Ureter (tissue), 1 donor: Measurements from ENCODE around the genes FOLR2, ARAP1 and FCHSD2.

DNA sequence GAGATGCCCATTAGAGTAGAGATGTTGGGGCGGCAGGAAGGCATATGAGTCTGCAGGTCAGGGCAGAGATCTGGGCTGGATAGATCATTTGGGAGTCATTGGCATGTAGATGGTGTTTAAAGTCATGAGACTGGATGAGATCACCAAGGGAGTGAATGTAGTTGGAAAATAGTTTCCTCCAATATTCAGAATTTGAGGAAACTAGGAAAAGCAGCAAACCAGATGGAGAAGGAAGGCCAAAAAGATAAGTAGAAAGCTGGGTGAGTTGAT is 2.1 kb upstream of the ANAPC15 start:
- PRO-cap: no peak

- PRO-cap: unidirectional peak, plus-strand start at chr11:72216794
Measured at GRCh38 chr11:72216538-72217002, at the start of gene FOLR2. TSS of gene FOLR2 (plus strand) at chr11:72216794.

DNA sequence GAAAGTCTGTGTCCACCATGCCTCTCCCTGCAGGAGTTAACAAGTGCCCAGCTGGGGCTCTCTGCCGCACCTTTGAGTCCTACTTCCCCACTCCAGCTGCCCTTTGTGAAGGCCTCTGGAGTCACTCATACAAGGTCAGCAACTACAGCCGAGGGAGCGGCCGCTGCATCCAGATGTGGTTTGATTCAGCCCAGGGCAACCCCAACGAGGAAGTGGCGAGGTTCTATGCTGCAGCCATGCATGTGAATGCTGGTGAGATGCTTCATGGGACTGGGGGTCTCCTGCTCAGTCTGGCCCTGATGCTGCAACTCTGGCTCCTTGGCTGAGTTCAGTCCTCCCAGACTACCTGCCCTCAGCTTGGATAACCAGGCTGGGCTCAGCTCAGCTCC is 3.1 kb upstream of the INPPL1 start:
- PRO-cap: no peak

- PRO-cap: no peak
Measured at GRCh38 chr11:72243711-72244076, 282 bp downstream of the PHOX2A start.

DNA sequence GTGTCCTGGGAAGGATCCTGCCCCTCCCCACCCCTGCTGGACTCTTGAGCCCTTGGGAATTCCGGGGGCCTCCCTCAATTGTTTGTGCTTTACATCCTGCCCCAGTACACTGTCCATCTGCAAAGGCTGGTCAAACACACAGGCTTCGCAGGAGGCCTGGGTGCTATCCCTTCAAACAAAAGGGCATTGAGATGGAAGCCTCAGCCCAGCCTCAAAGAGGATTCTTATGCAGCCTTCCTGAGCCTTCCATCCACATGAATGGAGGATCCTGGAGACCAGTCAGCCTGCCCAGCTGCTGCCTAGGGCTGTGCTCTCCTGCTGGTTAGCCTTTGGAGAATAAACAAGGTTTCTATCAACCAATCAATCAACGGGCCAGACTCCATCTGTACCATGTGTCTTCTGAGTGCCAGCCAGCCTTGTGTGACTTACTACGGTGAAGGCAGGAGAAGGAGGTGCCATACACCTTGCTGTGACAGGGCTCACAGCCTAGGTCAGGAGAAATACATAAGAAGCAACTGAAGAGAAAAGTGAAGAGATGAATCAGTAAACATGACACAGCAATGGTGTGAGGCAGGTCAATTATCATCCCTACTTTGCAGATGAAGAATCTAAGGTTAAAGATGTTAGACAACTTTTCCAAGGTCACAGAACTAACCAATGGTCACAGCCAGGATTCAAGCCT is 16.4 kb downstream of the CLPB start:
- PRO-cap: no peak

DNA sequence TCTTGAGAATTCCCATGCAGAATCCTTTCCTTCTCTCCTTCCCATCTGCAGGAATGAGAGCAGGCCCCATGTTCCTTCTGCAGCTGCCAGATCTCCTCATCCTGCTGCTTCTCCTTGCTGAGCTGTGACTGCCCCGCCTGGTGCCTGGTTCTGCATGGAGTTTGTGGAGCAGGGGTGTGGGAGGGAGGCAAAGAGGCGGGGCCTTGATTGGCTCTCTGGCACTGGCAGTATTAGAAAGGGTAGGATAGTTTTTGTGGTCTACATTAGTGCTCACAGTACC is 91.1 kb upstream of the CLPB start:
- PRO-cap: no peak

DNA sequence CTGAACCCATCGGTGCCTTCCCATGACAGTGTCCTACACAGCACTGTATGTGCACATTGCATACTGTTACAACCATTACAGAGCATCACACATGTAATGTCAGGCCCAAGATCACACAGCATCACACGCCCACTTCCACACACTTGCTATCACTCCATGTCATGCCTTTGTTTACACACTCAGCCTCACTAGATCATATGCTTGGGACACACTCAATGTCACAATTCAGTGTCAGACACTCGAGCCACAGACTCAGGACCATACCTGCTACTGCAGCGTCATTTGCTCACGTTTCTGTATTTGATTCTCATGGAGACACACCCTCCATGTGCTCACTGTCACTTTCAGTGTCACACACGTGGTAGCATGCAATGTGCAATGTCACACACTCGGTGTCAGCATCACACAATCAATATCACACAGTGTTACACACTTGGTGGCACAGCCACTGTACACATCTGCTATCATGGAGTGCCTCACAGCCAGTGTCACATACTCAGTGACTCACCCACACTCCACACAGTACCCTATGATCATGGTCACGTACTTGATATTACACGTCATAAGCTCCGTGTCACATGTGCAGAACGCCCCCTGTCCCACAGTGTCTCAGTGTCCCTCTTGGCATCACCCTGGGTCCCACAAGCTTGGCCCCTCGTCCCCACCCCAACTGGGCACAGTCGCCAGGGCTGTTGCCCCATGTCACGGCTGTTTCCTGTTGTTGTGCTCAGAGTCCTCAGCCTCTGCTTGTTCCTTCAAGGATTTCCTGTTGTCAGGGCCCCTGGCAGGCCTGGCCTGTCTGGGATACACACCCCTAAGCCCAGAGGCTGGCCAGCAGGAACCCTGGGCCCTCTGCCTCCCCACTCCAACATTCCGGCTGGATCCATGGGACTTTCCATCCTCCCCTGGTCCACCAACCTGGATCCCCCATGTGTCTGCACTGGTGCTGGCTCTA is 49.6 kb downstream of the PDE2A start:
- PRO-cap: no peak

DNA sequence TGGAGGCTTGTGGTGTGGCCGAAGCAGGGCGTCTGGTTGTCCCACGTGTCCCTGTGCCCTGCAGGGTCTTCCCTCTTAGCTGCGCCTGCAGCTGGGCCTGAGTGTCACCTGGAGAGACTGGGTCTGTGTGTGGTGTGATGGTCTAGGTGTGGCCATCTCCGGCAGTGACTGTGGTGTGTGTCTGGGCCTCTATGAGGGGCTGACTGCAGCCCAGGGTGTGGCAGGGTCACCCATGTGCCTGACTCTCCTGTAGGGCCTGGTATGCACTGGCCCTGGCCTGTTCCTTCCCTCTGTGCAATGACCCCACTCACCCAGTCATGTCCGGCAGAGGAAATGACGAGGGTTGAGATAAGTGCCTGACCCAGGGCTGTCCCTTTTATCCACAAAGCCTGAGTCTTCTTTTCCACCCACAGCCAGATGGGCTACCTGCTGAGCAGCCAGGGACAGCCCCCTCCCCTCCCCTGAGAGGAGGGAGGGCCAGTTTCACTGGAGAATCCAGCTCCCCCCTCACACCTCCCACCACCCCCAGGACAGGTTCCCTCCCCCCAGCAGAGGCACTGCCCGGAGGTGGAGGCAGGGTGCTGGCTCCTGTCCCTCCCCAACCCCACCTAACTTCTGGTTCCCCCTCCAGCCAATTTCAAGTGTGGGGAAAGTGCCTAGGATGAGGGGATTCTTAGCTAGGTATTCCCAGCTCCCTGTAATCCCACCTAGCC is 41.8 kb downstream of the PDE2A start:
- PRO-cap: no peak

GRCh38 chr11:72634310-72634629 is 40.0 kb downstream of the PDE2A start:
- PRO-cap: no peak

- PRO-cap: no peak
Measured at GRCh38 chr11:72692470-72692896, 18.3 kb upstream of the PDE2A start.

DNA sequence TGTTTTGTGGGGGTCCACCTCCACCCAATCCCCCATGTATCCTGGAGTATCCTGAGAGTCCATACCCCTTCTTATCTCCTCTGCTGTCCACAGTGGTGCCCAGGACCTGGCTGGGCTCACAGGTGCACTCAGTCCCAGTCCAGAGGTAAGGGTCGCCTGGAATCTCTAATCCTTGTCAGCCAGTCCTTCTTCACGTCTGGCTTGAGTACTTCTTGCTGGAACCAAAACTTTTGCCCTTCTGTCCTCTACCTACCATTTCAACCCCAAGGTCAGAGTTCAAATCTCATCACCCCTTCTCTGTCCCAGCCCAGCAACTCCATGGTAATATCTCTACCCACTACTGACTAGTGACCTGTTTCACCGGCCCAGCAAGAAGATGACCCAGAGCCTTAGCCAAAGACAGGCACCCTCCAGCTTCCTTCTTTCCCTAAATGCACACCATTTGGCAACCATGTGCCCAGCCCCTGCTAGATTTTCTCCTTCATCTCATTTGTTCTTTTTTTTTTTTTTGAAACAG is 15.0 kb downstream of the ARAP1 start:
- PRO-cap: no peak

DNA sequence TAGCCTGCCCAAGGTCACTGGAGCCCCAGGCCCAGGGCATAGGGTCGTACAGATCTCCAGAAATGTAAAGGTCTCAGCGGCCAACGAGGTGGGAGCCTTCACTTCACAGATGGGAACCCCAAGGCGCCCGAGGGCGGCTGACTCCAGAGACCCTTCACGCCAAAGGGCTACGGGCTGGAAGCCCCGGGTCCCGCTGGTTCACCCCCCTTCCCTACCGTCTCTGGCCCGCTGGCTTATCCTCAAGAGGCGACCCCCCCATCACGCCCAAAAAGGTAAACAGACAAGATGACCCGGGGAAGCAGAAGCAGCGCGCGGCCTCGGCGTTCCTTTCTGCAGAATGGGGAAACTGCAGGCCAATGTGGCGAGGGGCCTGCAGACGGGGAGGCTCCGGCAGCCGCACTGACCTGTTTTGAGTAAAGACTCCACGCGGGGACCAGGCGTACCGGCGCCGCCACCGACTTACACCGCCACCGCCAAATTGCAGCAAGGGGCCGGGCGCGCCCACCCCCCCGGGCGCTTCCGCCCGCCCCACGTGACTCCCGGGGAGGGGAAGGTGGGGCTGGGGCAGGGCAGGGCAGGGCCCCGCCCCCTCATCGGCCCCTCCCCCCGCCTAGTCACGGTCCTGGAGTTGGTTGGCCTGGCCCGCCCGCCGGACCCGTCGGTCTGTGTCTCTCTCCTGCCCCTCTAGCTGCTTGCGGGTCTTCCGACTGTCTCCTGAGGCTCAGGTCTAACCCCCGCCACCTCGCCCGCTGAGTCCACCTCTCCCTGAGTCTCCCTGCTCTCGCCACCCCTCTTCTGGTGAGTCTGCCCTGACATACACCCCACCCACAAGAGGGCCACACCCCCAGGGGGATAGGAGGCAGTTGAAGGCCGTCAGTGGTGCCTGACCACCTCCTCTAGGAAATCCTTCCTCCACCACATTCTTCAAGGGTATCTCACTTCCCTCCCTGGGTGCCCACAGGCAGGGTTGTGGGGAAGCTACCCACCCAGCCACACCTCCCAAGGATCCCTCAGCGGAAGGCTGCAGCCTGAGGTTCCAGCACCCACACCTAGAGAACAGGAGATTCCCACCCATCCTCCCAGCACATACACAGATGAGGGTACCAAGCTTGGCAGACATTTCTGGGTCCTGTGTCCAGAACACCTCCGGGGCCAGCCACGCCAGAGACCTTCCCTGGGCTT is at the start of gene ARAP1:
Gene ARAP1, minus strand, starts transcription at position 485 of the 1,182 bp plus-strand sequence.
- PRO-cap: bidirectional peak, plus-strand start at position 628 of the sequence, minus-strand start at position 534 of the sequence

GRCh38 chr11:72771342-72771901 is 19.2 kb upstream of the ARAP1 start:
- PRO-cap: no peak

DNA sequence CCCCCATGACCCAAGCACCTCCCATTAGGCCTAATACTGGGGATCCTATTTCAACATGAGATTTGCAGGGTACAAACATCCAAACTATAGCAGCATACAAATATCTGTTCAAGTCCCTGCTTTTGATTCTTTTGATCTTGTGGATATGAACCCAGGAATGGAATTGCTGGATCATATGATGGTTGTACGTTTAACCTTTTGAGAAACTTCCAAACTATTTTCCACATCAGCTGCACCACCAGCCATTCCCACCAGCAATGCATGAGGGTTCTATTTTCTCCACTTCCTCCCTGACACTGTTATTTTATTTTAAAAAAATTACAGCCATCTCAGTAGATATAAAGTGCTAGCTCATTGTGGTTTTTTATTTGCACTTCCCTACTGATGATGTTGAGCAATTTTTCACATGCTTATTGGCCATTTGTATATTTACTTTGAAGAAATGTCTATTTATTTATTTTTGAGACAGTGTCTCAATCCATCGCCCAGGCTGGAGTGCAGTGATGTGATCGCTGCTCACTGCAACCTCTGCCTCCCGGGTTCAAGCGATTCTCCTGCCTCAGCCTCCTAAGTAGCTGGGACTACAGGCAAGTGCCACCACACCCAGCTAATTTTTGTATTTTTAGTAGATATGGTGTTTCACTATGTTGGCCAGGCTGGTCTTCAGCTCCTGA is 7.0 kb upstream of the ATG16L2 start:
- PRO-cap: no peak

DNA sequence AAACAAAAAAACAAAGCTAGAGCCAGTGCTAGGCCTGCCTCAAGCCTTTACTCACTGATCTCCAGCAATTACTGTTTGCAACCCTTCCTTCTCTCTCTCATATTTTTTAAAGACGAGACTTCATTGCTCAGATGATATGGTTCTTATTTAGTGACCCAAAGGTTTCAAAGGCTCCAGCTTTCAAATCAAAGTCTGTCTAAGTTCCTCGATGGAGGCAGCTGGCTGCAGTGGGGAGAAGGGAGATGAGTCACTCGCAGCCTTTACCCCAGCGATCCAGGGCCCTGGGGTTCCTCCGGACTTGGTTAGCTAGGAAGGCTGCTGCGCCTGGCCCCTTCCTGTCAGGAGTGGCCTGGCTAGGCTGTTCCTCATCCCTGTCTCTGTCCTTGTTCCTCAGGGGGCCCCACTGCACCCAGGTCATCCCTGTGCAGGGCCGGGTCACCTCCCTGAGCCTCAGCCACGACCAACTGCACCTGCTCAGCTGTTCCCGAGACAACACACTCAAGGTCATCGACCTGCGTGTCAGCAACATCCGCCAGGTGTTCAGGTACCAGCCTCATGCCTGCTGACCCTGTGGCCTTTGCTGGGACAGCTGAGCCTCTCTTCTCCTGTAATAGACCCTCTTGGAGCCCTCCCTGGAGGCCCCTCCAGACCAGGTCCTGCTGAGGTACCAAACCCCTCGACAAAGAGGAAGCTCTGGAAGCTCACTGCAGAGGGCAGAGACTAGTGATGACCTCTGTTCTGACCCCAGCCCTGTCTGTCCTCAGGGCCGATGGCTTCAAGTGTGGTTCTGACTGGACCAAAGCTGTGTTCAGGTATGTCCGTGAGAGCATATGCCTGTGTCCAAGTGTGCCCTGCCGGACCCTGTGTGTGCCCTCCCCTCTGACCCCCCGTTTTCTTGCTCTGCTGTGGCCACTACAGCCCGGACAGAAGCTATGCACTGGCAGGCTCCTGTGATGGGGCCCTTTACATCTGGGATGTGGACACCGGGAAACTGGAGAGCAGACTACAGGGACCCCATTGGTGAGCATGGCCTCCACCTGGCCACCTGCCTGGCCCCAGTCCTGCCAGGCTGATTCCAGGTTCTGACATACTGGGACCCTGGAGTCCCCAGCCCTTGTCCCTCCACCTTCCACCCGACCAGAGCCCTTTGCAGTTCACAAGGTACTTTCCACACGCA is 14.1 kb downstream of the ATG16L2 start:
- PRO-cap: no peak

DNA sequence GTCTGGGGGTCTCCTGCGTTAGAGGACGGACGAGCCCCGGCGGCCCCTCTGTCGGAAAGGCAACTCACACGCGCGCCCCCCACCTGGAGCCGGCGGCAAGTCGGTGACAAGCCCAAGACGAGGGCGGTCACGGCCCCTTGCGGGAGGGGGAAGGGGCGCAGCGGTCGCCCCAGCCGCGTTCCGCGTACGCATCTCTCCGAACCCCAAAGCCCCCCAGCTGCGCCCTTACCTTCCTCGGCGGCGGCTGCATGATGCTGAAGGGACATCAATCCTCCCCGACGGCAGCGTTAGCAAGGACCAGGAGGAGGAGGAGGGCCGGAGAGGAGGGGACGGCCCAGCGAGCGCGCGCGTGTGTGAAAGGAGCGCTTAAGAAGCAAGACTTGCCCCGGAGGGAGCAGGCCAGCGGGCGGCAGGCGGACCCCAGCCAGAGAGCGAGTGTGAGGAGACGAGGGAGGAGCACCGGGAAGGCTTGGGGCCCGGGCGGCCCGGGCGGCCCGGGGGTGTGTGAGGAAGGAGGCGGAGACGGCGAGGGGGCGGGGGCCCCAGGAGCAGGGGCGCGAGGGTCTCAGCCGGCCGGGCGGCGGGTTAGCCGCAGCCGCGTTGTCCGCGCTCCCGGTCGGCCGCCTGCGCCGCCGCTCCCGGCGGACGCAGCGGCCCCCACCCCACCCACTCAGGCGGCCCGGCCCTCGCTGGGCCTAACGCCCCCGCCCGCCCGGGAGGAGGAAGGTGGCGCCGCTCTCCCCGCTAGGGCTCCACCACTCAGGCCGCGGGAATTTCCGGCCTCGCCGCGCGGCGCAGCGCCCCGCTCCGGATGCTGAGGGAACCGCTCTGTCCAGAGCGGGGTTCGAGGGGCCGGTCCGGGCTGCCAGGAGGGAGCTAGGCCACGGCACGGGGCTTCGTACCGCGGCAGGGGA is at the start of gene FCHSD2:
Gene FCHSD2, minus strand, starts transcription at position 691 of the 914 bp plus-strand sequence.
- PRO-cap: bidirectional peak, plus-strand start at position 376 of the sequence, minus-strand start at position 224 of the sequence; bidirectional peak, plus-strand start at position 528 of the sequence, minus-strand start at position 439 of the sequence; bidirectional peak, plus-strand start at position 840 of the sequence, minus-strand start at position 672 of the sequence

DNA sequence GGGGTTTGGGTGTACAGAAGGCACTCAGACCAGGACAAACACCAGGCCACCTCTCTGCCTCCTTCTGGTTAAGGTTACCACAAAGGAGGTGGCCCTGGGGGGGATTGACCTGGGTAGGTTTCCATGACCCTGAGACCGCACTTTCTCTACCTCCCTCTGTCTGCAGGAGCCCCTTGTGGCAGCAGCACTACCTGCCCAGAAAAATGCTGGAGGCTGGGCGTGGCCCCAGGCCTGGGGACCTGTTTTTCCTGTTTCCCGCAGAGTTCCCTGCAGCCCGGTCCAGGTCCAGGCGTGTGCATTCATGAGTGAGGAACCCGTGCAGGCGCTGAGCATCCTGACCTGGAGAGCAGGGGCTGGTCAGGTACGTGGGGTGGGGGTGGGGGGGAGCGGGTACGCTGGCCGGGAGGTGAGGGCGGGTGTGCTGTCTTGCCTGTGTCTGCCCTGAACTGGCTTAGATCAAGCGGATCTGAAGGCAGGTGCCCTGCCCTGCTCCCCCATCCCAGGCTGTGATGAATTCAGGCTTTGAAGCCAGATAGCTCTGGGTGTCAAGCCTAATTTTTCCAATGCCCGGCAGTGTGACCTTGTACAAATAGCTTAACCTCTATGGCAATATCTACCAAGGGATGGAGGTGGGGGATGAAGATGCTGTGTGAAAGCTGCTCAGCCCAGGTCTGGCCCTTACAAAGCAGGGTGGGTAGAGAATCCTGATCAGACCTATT is 9.9 kb downstream of the P2RY2 start:
- PRO-cap: no peak

GRCh38 chr11:73313508-73314377 is 5.7 kb downstream of the ARHGEF17 start:
- PRO-cap: no peak

DNA sequence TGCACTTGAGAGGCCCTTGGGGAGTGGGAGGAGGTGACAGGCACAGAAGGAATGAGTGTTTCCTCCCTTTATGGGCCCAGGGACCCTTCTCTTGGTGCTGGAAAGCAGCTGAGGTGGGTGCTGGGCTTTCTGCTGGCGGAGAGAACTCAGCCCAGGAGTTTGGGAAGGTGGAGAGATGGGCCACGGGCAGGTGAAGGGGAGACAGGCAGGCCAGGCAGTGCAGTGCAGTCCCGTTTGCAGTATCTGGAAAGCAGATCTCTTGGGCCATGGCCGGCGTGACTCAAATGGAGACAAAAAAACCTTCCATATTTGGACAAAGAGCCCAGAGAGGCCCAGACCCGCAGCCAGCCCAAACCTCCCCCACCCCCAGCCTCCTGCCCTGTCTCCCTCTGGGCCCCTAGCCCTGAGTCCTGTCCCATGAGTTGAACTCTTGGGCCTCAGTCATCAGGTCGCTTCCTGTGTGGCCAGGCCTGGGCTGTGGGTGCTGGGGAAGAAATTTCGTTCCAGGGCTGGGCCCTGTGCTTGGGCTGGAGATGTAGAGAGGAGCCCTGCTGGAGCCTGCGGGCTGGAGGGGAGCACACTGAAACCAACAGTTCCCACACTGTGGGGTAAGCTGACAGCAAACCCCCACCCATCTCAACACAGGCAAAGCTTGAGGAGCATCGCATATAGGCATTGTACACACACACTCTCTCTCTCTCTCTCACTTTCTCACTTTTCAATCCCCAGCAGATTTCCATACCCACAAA is 17.0 kb downstream of the ARHGEF17 start:
- PRO-cap: no peak

GRCh38 chr11:73401830-73402453 is 25.7 kb downstream of the RELT start:
- PRO-cap: no peak